H1 (cell line): Measurements from ENCODE around the genes MOAP1, GON7 and PRIMA1.

DNA sequence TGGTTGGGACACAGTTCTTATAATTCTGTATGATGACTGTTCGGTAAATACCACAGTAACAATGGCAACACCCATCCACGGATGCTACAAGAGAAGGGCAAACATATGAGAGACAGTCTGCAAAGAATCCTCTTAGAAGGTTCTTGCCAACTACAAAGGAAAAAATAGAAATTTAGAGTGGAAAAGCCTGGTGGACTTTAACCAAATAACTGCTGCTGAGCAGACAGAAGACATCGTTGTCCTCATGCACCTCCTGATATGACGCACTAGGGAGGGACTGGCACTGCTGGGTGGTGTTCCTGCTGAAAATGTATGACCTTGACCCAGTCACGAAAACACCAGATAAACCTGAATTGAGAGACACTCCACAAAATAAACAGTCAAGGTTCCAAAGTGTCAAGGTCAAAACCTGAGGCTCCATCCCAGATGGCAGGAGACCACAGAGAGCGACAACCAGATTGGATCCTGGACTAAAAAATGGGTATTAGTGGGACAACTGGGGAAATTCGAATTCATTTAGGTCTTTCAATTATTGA, 61.9 kb downstream of the CHGA start:
- RRBS, result no CpG with 5 or more reads among the region's 7 CpGs
CAGE:
- cytosol, long polyA plus RNA, result no peak
- long polyA plus RNA, result no peak
- nucleus, long polyA plus RNA, result no peak

DNA sequence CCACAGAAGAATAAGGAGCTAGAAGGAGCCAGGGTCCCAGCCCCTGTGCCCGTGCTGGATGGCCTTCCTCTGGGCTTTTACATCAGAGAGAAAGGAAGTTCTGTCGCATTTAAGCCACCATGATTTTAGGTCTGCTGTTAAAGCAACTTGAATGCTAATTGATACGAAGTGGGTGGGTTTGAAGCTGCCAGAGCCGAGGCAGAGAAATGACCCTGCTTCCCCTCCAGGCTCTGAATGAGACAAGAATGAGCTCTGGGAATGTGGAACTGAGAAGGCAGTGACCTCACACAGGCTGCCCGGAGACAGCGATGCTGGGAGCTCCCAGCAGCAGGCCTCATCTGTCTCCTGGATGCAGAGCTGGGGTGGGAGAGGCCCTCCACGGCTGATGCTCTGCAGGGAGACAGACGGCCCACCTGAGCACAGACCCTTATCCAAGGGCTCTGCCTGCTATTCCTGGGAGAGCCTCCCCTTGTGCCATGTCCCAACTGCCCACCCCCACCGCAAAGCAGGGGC, 67.5 kb downstream of the CHGA start:
- RRBS, result no CpG with 5 or more reads among the region's 9 CpGs
CAGE:
- cytosol, long polyA plus RNA, result no peak
- long polyA plus RNA, result no peak
- nucleus, long polyA plus RNA, result no peak

GRCh38 chr14:93009248-93009985, 86.5 kb downstream of the CHGA start:
- RRBS, result no CpG with 5 or more reads among the region's 16 CpGs
CAGE:
- cytosol, long polyA plus RNA, result no peak
- long polyA plus RNA, result no peak
- nucleus, long polyA plus RNA, result no peak

DNA sequence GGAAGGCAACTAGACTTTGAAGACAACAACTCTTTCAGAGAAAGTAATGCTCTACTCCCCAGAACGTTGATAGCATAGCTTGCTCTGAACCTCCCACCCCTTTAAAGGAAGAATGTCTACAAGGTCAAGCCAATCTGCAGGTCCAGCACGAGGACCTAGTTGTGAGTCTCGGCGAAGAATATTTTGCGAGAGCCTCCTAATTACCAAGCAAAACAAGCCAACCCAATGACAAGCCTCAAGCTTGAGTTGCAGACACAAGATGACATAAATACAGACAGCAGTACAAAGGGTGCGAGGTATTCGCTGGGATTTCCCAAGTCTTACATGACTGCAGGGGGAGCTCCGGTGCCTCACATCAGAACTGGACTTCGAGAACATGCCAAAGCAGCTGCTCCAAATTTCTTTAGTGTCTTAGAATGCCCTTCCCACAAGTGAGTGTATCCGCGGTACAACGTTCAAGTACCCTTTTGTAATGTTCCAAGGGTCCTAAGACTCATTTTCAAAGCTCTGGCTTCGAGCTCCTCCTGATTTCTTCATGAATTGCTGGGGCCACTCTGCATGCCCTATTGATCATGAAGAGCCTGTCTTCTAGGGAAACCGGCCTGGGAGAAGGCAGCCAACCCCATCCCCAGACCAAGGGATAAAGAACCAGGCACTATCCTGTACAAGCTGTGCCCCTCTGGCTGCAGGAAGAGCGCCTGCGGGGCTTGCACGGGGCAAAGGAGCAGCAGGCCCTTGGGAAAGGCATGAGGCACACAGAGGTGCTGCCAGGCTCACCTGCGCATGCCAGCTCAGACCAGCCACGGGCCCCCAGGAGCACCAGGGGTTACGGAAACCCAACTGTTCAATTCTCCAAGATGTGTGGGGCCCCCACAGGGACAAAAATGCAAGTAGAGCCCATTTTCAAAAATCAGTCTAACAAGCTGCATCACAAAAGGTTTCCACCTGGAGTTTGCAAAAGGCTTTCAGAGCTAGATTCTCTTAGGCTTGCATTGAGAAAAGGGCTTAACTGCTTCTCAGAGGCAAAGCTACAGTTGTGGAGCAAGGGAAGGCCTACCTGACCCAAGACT, 2.2 kb downstream of the ITPK1 start:
- RRBS, result no CpG with 5 or more reads among the region's 20 CpGs
CAGE:
- cytosol, long polyA plus RNA, result no peak
- long polyA plus RNA, result no peak
- nucleus, long polyA plus RNA, result no peak

- RRBS, result 2% methylated on average over 46 of the region's 83 CpGs
CAGE:
- cytosol, long polyA plus RNA, result start-site peak on the minus strand at chr14:93184865-93184898, 272 reads; start-site peak on the plus strand at chr14:93184982-93185023, 167 reads
- long polyA plus RNA, result start-site peak on the minus strand at chr14:93184853-93184901, 104 and 301 reads in 2 replicates; start-site peak on the plus strand at chr14:93184980-93185035, 94 and 110 reads in 2 replicates
- nucleus, long polyA plus RNA, result start-site peak on the minus strand at chr14:93184868-93184900, 116 reads; start-site peak on the plus strand at chr14:93184983-93185035, 113 reads
These were observed at the start of gene MOAP1 for GRCh38 chr14:93184767-93185419. TSS of gene MOAP1 (minus strand) at chr14:93184897.

- RRBS, result 2% methylated on average over 17 of the region's 44 CpGs
CAGE:
- cytosol, long polyA plus RNA, result start-site peak on the minus strand at chr14:93206993-93207082, 251 reads
- long polyA plus RNA, result no peak
- nucleus, long polyA plus RNA, result no peak
These were observed at the start of gene GON7 for GRCh38 chr14:93206472-93207165. TSS of gene GON7 (minus strand) at chr14:93207065.

GRCh38 chr14:93245557-93246478, 38.8 kb downstream of the UBR7 start:
- RRBS, result no CpG with 5 or more reads among the region's 11 CpGs
CAGE:
- cytosol, long polyA plus RNA, result no peak
- long polyA plus RNA, result no peak
- nucleus, long polyA plus RNA, result no peak

DNA sequence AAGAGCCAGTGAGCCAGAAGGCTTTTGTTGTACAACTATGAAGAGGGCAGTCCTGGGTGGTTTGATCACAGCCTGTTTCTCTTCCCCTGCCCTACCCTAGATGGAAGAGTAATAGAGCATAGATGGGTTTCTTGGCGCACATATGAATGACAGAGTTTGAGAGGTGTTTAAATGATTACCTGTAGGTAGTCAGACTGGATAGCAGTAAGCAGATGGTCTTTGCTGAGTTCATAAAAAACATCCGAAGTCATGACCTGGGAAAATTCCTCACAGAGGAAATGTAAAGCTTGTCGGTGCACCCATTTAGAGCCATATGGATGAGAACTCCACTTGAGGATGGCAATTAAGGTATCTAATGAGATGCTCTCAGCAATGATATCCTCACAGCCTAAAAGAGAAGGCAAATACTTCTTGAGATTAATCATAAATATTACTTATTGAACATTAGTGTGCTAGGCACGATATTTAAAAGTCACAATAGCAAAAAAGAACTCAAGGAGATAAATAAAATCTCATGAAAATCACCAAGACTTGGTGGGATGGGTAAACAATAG, 56.6 kb downstream of the UBR7 start:
- RRBS, result no CpG with 5 or more reads among the region's 4 CpGs
CAGE:
- cytosol, long polyA plus RNA, result no peak
- long polyA plus RNA, result no peak
- nucleus, long polyA plus RNA, result no peak

DNA sequence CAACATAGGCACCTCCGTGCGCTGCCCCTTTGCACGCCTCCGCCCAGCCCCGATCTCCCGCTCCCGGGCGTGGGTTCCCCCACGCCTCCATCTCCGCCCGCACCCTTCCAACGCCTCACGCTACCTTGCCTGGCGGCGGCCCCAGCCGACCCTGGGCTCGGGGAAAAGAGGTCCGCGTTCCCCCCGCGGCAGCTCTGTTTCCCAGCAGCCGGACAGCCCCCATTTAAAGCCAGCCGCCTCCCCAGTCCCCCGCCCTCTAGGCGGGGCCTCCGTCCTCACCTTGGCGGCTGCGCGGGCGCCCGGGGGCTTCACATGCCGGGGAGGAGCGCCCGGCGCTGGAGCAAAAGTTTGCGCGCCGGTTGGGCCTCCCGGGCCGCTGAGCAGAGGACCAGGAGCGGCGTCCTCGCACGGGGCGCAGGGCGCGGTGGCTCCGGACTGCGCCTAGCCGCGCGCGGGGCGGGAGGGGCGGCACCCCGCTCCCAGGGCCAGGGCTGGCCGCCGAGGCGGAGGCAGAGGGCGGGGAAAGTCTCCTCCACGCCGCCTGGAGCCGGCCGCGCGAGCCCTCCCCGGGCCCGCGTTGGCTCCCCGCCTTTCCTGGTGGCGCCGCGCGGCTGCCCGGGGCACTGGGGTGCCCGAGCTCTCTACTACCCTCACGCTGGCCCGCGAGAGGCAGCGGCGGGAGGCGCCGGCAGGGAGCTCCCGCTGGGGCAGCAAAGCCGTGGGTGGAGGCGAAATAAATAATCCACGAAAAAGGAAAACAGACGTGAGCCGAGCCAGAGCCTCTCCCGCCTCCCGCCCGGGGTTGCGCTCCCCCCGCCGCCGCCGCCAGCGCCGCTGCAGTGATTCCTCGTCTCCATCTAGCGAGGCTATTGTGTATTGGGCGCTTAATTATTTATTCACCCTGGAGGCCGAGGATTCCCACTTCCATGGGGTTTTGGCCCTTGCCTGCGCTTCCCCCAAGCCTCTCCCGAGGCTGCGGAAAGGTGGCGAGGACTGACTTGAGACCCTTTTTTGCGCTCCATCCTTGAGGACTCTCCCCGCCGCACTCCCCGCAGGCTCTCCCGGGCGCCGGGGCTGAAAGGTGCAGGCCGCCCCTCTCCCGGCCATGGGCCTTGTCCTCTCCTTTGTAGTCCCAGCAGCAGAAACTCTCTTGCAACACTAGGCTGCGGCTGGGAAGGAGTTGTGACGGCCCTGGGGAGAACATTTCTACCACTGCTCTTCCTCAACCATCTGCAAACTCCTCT, at the start of gene PRIMA1:
TSS of gene PRIMA1 (minus strand) at position 200 of the 1,244 bp plus-strand sequence.
- RRBS, result under 1% methylated on average over 46 of the region's 118 CpGs
CAGE:
- cytosol, long polyA plus RNA, result no peak
- long polyA plus RNA, result no peak
- nucleus, long polyA plus RNA, result no peak

DNA sequence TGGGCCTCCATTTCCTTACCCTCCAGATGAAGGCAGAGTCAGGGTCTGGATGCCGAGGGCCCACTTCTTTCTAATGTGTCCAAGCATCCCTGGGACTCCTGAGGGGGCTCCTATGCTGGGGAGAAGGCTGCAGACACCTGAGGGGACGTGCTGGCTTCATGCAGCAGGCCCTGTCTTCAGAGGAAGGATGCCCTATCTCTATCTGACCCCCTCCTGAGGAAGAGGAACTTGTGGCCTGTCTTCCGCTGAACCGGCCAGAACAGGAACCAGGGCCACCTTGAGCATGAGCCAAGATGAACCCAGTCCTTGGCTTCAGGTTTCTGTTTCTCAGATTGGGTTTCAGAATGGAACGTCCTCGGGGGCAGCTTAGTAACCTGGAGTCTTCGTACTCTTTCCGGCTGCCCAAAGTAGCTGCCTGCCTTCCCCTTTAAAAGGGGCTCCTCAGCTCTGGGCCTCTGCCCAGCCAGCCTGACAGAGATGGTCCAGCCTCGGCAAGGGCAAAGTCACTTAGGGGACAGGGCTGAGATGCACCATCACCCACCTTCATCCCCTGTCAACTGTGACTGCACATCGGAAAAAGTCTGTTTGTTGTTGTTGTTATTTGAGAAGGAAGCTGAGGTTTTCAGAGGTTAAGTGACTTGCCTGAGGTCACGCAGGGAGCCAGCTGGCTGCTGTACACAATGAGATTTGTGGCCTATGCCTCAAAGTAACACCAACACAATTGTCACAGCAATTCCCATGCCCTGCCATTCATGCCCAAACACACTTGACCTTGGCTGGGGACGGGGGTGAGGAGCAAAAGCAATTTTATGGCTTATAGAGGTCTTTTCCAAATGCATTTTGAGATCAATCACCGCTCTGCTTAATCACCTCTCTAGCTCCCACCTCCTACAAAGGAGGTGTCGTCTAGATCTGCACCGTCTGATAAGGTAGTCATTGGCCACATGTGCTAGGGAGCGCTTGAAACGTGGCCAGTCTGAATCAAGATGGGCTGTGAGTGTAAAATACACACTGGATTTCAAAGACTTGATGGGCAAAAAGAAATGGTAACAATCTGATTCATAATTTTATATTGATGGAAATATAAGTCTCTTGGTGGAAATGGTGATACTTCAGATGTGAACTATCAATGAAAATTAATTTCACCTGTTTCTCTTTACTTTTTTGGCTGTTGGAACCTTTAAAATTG, 13.4 kb downstream of the ASB2 start:
- RRBS, result no CpG with 5 or more reads among the region's 17 CpGs
CAGE:
- cytosol, long polyA plus RNA, result no peak
- long polyA plus RNA, result no peak
- nucleus, long polyA plus RNA, result no peak

GRCh38 chr14:93972757-93973261, 3.6 kb downstream of the ASB2 start:
- RRBS, result no CpG with 5 or more reads among the region's 6 CpGs
CAGE:
- cytosol, long polyA plus RNA, result no peak
- long polyA plus RNA, result no peak
- nucleus, long polyA plus RNA, result no peak

GRCh38 chr14:94031485-94031861, 5.3 kb downstream of the OTUB2 start:
- RRBS, result no CpG with 5 or more reads among the region's 6 CpGs
CAGE:
- cytosol, long polyA plus RNA, result no peak
- long polyA plus RNA, result no peak
- nucleus, long polyA plus RNA, result no peak

DNA sequence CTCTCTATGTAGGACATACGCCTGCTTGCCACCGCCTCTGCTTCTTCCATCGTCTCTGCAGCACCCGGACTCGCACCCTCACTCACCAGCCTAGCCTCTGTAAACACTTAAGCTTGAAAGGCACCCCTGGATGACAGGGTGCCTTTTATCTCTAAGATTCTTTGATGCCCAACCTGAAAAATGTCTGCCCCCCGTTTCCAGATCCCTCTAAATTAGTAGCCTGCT, 19.0 kb downstream of the OTUB2 start:
- RRBS, result no CpG with 5 or more reads among the region's 6 CpGs
CAGE:
- cytosol, long polyA plus RNA, result no peak
- long polyA plus RNA, result no peak
- nucleus, long polyA plus RNA, result no peak

GRCh38 chr14:94079769-94080076, 1.3 kb downstream of the DDX24 start:
CAGE:
- cytosol, long polyA plus RNA, result no peak
- long polyA plus RNA, result no peak
- nucleus, long polyA plus RNA, result no peak

DNA sequence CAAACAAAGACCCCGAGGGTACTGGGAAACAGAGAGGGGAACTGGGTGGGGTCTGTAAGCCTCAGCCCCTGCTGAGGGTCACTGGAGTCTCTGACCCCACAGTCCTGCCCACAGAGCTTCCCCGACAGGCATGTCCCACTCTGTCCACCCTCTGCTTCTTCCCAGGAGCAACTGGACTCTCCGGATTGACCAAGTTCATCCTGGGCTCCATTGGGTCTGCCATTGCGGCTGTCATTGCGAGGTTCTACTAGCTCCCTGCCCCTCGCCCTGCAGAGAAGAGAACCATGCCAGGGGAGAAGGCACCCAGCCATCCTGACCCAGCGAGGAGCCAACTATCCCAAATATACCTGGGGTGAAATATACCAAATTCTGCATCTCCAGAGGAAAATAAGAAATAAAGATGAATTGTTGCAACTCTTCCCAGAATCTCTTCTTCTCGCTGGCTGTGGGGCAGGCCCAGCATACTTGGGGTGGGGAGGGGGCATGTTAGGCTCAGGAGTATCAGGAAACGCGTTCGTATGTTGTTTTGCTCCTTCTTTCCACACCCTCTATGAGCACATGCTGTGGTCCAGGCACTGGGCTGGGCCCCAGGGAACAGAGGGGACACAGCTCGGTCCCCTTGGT, 13.0 kb downstream of the IFI27L2 start:
- RRBS, result no CpG with 5 or more reads among the region's 12 CpGs
CAGE:
- cytosol, long polyA plus RNA, result no peak
- long polyA plus RNA, result no peak
- nucleus, long polyA plus RNA, result no peak

- RRBS, result no CpG with 5 or more reads among the region's 16 CpGs
CAGE:
- cytosol, long polyA plus RNA, result no peak
- long polyA plus RNA, result no peak
- nucleus, long polyA plus RNA, result no peak
These were observed 4.3 kb downstream of the SERPINA10 start for GRCh38 chr14:94288516-94289384.

GRCh38 chr14:94312606-94313367, 10.3 kb downstream of the SERPINA6 start:
- RRBS, result no CpG with 5 or more reads among the region's 6 CpGs
CAGE:
- cytosol, long polyA plus RNA, result no peak
- long polyA plus RNA, result no peak
- nucleus, long polyA plus RNA, result no peak

- RRBS, result no CpG with 5 or more reads among the region's 12 CpGs
CAGE:
- cytosol, long polyA plus RNA, result no peak
- long polyA plus RNA, result no peak
- nucleus, long polyA plus RNA, result no peak
These were observed 2.5 kb downstream of the SERPINA1 start for GRCh38 chr14:94385571-94386599.

DNA sequence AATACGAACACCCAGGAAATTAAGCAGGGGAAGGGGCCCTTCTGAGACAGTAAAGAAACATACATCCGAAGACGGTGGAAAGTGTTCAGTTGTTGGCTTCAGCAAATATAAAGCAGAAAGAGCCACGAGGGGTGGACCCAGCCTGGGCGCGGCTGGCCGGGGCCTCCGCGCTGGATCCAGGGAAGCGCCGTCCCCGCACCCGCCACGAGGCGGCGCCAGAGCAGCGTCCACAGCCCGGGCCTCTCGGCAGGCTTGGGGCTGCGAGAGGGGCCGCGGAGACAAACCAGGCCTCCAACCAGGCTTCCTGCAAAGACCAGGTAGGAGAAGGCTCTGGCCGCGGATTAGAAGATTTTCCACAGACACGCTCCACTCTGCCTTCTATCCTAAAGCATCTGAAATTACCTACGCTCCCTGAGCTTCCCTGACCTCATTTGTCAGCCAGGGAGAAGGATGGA, 77.3 kb downstream of the SERPINA3 start:
- RRBS, result 2% methylated on average over 10 of the region's 26 CpGs
CAGE:
- cytosol, long polyA plus RNA, result no peak
- long polyA plus RNA, result no peak
- nucleus, long polyA plus RNA, result no peak

GRCh38 chr14:94768860-94770001, 682 bp downstream of the GSC start:
- RRBS, result 1% methylated on average over 46 of the region's 115 CpGs
CAGE:
- cytosol, long polyA plus RNA, result no peak
- long polyA plus RNA, result no peak
- nucleus, long polyA plus RNA, result no peak